Vagina (tissue), 1 donor: ENCODE measurements around a stretch of chr1.

GRCh38 chr1:26783695-26784532, 3.8 kb upstream of the PIGV start:
- PRO-cap: unidirectional peak, minus-strand start at chr1:26784084
- RAMPAGE, long total RNA: no peak

GRCh38 chr1:26785726-26786841, 1.7 kb upstream of the PIGV start:
- PRO-cap: bidirectional peak, plus-strand start at chr1:26786391, minus-strand start at chr1:26786331
- RAMPAGE, long total RNA: no peak

- PRO-cap: no peak
- RAMPAGE, long total RNA: no peak
Measured at GRCh38 chr1:26794070-26795091, 6.6 kb downstream of the PIGV start.

- PRO-cap: no peak
- RAMPAGE, long total RNA: no peak
Measured at GRCh38 chr1:26833214-26834268, 7.1 kb downstream of the ZDHHC18 start.

DNA sequence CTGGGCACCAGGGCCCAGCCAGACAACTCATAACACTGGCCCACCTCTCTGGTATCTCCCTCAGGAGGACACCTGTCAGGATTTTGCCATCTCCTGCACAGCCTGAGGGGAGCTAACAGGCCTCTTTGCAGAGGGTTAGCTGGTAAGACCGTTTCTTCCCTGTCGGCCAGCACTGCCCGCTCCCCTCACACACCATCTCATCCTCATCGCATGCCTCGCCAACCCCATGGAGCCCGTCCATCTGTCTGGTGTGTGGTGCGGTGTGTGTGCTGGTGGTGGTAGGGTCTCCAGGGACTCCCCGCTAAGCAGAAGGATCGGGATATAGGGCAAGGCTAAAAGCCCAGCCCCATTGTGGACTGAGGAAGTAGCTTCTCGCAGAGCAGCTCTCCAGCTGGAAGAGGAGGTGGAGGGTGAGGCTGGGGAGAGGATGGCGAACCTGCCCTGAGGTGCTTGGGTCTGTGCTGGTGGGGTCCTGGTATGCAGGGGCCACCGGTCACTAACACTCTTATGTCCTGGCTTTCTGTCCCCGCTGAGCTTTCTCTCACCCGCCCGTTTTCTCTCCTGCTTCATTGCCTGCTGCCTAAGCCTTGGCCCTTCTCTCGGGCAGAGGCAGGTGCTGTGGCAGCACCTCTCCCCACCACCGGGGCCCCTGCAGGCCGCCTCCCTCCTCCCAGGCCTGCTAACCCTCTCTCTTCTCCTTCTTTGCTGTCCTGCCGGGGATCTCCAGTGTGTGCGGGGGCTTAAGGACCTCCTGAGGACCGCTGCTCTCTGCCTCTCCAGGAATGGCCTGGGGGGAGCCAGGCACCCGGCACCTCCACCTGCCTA, 6.6 kb upstream of the SFN start:
- PRO-cap: no peak
- RAMPAGE, long total RNA: no peak

- PRO-cap: no peak
- RAMPAGE, long total RNA: no peak
Measured at GRCh38 chr1:26910093-26911040, 3.4 kb downstream of the NR0B2 start.

DNA sequence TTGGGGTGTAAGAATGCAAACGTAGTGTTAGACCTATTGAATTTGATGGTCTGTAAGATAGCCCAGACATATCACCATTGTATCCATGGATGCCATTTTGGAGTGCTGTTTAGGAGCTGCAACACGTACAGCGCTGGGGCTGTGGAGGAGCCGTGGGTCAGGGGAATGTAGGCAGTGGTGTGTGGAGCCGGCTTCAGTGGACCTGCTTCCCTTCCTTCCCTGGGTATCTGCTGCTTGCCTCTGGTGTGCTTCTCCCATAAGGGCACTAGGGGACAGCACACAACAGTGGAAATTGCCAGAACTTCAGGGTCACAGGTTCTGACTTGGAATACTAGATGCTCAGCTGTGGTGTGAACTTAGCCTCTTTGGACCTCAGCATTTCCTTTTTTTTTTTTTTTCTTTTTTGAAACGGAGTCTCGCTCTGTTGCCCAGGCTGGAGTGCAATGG, 6.6 kb upstream of the KDF1 start:
- PRO-cap: no peak
- RAMPAGE, long total RNA: no peak

GRCh38 chr1:26991233-26992106, 2.0 kb upstream of the TRNP1 start:
- PRO-cap: no peak
- RAMPAGE, long total RNA: no peak

GRCh38 chr1:27099013-27100218, 55.5 kb downstream of the SLC9A1 start:
- PRO-cap: unidirectional peak, plus-strand start at chr1:27099413; bidirectional peak, plus-strand start at chr1:27099707, minus-strand start at chr1:27099634; bidirectional peak, plus-strand start at chr1:27099976, minus-strand start at chr1:27099953
- RAMPAGE, long total RNA: no peak

- PRO-cap: no peak
- RAMPAGE, long total RNA: no peak
Measured at GRCh38 chr1:27113841-27114518, 40.9 kb downstream of the SLC9A1 start.

GRCh38 chr1:27142920-27143798, 11.8 kb downstream of the SLC9A1 start:
- PRO-cap: no peak
- RAMPAGE, long total RNA: no peak

DNA sequence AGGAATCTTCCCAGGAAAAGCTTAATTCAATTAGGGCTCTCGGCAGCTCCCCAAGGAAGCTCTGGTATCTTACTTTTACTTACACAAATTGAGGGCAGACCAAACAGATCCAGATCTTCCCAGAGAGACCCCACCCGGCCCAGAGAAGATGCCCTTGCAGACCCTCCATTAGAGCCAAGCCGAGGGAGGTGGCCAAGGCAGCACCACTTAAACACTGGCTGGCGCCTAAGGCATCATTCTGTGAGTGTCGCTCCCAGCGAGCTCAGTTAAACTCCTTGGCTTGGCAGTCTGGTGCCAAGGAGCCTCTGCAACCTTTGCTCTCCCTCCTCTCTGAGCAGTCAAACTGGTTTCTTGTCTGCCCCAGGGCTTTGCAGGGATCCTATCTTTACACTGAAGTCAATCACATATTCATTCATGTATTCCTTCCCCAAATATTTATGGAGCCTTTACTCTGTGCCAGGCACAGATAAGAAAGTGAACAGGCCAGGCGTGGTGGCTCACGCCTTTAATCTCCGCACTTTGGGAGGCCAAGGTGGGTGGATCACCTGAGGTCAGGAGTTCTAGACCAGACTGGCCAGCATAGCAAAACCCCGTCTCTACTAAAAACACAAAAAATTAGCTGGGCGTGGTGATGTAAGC, 10.6 kb downstream of the SLC9A1 start:
- PRO-cap: no peak
- RAMPAGE, long total RNA: no peak

- PRO-cap: no peak
- RAMPAGE, long total RNA: no peak
Measured at GRCh38 chr1:27146086-27146708, 8.7 kb downstream of the SLC9A1 start.

GRCh38 chr1:27153811-27154234, 1.1 kb downstream of the SLC9A1 start:
- PRO-cap: no peak
- RAMPAGE, long total RNA: no peak

DNA sequence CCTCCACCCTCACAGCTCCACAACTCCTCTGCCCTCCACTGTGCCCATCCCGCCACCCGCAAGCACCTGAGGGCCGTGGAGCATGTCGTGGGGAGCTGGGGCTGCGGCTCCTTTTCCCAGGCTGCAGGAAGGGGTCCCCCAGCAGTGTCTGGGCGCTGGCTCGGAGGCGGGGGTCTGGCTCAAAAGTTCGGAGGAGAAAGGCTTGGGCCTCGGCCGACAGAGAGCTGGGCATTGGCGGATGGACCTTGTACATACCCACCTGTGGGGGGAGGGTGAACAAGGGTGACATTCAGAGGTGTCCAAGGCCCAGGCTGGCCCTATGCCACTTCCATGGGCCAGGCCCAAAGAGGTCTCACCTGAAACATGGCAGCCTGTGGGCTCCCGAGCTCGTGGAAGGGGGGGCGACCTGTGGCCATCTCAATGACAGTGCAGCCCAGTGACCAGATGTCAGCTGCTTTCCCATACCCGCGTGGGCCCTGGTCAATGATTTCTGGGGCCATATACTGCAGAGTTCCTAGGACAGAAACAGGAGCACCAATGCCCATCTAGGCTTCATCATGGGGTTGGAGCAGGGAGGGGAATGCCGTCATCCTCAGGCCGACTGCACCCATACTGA, 8.3 kb downstream of the MAP3K6 start:
- PRO-cap: no peak
- RAMPAGE, long total RNA: no peak

- PRO-cap: no peak
- RAMPAGE, long total RNA: no peak
Measured at GRCh38 chr1:27359125-27359559, 7.6 kb downstream of the MAP3K6 start.

DNA sequence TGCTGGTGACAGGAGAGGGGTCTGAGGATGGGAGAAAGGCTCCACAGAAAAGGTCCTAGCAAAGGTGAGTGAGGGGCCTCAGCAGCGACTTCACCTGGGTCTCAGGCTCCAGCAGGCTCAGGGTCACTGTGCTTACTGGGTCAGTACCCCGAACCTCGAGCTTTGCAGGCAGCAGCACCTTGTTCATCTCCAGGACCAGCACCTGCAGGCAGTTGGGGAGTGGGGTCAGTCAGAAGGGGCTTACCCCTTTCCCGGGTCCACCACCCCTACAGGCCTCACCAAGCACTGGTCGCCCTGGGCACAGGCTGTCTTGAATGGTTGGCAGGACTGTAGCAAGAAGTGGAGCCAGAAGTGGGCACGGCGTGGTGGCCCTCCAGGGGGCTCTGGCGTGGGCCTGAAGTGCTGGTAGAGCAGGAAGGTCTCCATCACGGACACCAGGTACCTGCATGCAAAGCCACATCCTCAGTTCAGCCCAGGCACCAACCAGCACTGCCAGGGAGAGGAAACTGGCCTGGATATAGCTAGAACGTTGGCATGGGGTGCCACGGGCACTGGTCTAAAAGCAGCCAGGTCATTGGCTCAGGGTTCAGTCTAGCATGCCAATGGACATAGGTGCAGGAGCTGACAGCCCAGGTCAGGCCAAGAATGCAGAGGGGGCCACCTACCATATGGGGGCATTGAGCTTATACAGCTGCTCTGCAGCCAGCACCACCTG, 5.2 kb downstream of the MAP3K6 start:
- PRO-cap: no peak
- RAMPAGE, long total RNA: no peak

GRCh38 chr1:27445009-27446000, 44.7 kb downstream of the WASF2 start:
- PRO-cap: no peak
- RAMPAGE, long total RNA: start-site peak on the minus strand at chr1:27445187-27446122, 51 reads

GRCh38 chr1:27490450-27490805, 461 bp upstream of the WASF2 start:
- PRO-cap: bidirectional peak, plus-strand start at chr1:27490617, minus-strand start at chr1:27490146
- RAMPAGE, long total RNA: no peak

DNA sequence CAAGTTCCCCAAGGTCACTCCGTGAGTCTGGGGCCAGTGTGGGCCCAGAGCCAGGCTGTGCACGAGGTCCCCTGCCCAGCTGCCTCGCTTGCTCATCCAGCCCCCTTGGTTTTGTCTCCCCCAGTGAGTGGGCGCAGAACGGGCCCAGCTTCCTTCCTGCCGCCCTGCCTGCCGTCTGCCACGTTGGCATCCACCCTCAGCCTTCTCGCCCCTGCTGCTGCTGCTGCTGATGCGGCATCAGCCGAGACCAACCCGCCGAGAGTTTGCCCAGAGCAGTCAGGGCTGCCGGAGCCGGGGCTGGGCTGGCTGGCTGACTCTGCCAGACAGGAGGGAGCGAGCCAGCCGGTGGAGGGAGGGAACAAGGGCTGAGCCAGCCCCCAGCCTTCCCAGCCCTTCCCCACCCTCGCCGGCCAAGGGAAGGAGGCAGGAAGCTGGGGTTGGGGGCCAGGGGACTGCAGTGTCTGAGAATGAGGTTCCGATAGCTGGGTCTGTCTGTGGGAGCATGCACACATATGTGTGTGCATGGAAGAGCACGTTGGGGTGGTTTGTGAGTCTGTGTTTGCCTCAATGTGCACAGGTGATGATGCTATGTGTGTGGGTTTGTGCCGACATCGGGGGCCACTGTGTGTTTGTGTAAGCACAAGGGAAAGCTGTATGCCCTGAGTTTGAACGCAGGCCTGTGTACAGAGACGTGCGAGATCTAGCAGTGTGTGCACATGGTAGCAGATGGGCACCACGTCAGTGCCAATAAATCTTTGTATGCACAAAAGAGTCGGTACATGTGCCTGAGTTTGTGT, 31.6 kb upstream of the WASF2 start:
- PRO-cap: no peak
- RAMPAGE, long total RNA: no peak